ENCODE data around the gene NOXRED1.

- PRO-cap, 2 experiments: no peak in any of the 2 experiments
Observed at GRCh38 chr14:76922365-76922959, 96.3 kb downstream of the LRRC74A start.

GRCh38 chr14:76923823-76924399, 97.7 kb downstream of the LRRC74A start:
- PRO-cap, 2 experiments: no peak in any of the 2 experiments

- PRO-cap, 2 experiments: no peak in any of the 2 experiments
Observed at GRCh38 chr14:76930441-76930950, 98.0 kb downstream of the IRF2BPL start.

DNA sequence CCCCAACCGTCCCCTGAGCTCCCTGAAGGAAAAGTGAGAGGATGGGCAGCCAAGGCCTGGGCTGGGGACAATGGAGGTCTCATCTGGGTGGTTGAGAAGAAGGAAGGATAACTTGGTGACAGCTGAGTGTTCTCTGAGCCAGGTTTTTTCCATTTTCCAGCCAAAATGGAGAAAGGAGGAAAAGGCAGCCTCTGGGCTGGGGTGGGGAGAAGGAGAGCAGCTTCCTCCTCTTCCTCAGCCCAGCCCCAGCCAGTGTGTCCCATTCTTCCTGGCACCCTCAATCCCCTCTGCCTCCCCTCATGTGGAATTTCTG, 88.7 kb downstream of the IRF2BPL start:
- PRO-cap, 2 experiments: no peak in any of the 2 experiments

- PRO-cap, 2 experiments: no peak in any of the 2 experiments
Observed at GRCh38 chr14:76948614-76949058, 79.9 kb downstream of the IRF2BPL start.

DNA sequence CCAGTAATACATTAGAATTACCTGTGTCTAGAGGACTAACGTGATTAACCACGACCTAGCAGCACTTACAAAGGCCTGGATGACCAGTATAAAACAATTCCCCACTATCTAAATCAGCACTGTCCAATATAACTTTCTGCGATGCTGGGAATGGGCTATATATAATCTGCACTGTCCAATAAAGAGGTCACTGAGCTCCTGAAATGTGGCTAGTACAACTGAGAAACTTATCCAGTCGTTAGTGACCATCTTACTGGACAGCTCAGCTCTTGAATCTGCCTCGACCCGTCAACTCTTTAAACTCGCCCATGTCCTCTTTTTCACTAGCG, 1.0 kb upstream of the CIPC start:
- PRO-cap, 2 experiments: no peak in any of the 2 experiments

GRCh38 chr14:77105106-77105922, 7.3 kb downstream of the CIPC start:
- PRO-cap, 2 experiments: no peak in any of the 2 experiments

- PRO-cap, 2 experiments: no peak in any of the 2 experiments
Observed at GRCh38 chr14:77141868-77142441, 364 bp upstream of the ZDHHC22 start.

- PRO-cap, 2 experiments: no peak in any of the 2 experiments
Observed at GRCh38 chr14:77182450-77182889, 872 bp downstream of the TMEM63C start.

- PRO-cap, 2 experiments: no peak in any of the 2 experiments
Observed at GRCh38 chr14:77278592-77279191, 7.7 kb upstream of the NGB start.

DNA sequence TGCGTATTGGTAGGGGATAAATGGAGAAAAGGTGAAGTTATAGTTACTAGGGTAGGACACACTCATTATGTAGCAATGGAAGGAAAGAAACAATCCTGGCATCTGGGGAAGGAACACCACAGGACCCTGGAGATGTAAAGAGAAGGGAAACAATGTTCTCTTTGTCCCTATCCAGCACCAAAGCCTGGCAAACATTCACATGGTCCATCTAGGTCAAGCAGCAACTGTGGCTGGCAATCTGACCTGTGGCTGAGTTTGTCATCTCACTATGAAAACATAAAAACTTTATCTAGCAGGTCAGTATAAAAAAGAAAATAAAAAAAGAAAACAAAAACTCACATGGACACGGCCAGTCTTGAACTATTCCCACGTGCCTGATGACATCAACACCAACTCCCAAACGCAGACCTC, 2.7 kb downstream of the POMT2 start:
- PRO-cap, 2 experiments: no peak in any of the 2 experiments

GRCh38 chr14:77423453-77423718, at the start of gene NOXRED1:
NOXRED1 (minus strand) TSS chr14:77423523.
- PRO-cap, 2 experiments: no peak in any of the 2 experiments

DNA sequence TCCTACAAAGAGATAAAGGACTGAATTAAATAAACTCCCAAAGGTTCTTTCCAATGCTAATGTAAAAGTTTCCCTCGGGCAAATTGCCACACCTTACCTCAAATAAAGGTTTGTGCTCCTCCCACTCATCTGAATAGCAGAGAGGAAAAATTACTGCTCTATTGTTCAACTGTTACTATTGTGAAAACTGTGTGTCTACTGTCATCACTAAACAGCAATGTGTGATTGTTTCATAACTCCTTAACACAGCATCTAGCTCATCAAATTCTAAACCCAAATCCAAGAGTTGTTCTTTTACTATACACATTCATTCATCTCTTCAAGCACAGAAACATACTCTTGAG, 3.2 kb downstream of the SPTLC2 start:
- PRO-cap, 2 experiments: no peak in any of the 2 experiments

- PRO-cap, 2 experiments: no peak in any of the 2 experiments
Observed at GRCh38 chr14:77673547-77674367, 34.1 kb downstream of the ALKBH1 start.

DNA sequence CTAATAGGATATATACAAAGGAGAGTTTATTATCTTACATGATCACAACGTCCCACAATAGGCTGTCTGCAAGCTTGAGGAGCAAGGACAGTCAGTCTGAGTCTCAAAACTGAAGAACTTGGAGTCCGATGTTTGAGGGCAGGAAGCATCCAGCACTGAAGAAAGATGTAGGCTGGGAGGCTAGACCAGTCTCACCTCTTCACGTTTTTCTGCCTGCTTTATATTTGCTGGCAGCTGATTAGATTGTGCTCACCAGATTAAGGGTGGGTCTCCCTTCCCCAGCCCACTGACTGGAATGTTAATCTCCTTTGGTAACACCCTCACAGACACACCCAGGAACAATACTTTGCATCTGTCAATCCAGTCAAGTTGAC, 19.5 kb upstream of the DIO2 start:
- PRO-cap, 2 experiments: no peak in any of the 2 experiments

DNA sequence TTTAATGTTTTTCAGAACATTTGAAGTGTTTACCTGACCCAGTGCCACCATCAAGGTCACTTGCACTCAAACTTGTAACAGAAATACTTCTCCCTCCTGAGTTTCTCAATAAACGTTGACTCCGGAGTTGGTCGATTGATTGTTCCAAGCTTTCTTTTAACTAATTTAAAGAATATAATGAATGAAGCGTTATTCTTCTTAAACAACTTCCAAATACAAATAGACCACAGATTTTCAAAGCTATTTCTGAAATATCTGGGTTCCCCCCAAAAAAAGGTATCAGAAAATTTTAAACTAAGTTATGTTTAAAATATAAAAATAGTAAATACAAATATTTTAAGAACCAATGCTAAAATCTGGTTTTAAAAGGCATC, 35.6 kb downstream of the CEP128 start:
- PRO-cap, 2 experiments: no peak in any of the 2 experiments

- PRO-cap, 2 experiments: no peak in any of the 2 experiments
Observed at GRCh38 chr14:80996198-80996721, 40.8 kb downstream of the TSHR start.

GRCh38 chr14:81166118-81166545, 54.6 kb downstream of the GTF2A1 start:
- PRO-cap, 2 experiments: no peak in any of the 2 experiments

- PRO-cap, 2 experiments: no peak in any of the 2 experiments
Observed at GRCh38 chr14:81179531-81180114, 41.1 kb downstream of the GTF2A1 start.

- PRO-cap, 2 experiments: no peak in any of the 2 experiments
Observed at GRCh38 chr14:81221831-81222520, 1.2 kb upstream of the GTF2A1 start.

Measured in Metastatic Liver Carcinoma in the Lung (tissue), 2 donors.